H1 (cell line): ENCODE data around the genes ARSL, NLGN4X and SHROOM2.

DNA sequence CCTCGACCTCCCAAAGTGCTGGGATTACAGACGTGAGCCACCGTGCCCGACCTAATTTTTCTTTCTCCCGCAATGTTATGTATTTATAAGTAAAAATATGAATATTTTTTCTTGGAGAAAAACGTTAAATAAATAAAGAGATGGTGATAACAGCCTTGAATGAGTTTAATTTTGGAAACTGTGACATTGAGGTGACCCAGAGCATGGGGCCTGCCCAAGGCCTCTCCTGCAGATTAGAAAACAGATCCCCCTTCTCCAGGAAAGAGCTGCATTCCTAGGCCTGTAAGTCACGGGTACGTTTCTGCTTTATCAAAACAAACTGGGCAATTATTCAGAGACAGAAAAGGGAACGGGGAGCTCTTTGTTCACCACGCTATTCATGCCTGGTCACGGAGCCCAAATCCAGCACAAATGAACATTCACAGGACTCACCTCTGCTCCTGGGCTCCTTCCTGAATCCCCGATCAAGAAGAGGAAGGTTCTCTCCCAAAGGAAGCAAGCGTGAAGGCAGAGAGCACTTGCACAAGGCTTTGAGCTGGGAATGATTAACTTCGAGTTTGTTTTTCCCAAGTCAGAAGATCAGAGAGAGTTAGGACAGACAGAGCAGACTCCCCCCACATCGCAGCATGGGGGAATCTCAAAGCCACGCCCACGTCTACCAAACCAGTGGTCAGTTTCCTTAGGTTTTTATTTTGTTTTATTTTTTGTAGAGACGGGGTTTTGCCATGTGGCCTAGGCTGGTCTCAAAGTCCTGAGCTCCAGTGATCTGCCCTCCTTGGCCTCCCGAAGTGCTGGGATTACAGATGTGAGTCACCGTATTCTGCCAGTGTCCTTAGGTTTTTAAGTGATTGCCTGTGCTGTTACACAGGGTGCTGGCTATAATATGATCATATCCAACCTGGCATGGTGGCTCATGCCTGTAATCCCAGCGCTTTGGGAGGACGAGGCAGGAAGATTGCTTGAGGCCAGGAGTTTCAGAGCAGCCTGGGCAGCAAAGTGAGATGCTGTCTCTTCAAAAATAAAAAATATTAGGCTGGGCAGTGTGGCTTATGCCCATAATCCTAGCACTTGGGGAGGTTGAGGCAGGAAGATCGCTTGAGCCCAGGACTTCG lies at the start of gene ARSL:
Gene ARSL (minus strand): TSS at position 550 of the 1,112 bp plus-strand sequence.
- RRBS, result no CpG with 5 or more reads among the region's 24 CpGs
CAGE:
- cytosol, long polyA plus RNA, result no peak
- long polyA plus RNA, result no peak
- nucleus, long polyA plus RNA, result no peak

DNA sequence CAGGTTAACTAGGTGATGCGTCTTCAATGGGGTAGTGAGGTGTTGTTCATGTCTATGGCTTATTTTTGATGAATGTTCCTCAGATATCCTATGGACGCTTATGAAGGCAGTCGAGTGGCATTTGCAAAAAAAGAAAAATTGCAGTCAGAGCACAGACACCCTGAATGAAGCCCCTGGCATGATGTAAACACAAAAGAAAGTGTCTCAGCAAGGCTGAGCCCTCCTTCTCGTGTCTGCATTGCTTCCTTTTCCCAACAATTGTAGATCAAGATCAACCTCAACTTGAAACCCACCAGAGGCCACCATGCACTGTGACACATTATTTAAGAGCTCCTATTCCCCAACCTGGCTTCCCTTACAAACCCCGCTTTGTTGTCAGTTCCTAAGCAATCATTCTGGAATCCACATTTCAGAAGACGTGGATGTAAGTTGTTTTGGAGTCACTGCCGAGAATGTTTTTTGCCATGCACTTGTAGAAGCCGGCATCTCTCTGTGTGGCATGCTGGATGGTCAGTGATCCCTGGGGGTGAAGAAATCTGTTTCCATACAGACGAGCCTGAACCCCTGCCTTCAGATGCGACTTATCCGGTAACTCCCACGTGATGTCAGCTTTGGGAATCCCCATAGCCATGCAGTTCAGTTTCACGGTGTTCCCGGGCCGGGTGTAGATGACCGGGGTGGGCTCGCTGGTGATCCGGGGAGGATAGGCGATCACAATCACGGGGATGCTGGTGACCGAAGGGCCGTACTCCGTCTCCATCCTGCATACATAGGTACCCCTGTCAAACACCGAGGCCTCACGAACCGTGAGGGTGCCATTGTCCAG lies 36.9 kb downstream of the MXRA5 start:
- RRBS, result 100% methylated on average over 1 of the region's 26 CpGs
CAGE:
- cytosol, long polyA plus RNA, result no peak
- long polyA plus RNA, result no peak
- nucleus, long polyA plus RNA, result no peak

- RRBS, result no CpG with 5 or more reads among the region's 6 CpGs
CAGE:
- cytosol, long polyA plus RNA, result no peak
- long polyA plus RNA, result no peak
- nucleus, long polyA plus RNA, result no peak
These were observed 163.4 kb downstream of the PRKX start for GRCh38 chrX:3550120-3550417.

DNA sequence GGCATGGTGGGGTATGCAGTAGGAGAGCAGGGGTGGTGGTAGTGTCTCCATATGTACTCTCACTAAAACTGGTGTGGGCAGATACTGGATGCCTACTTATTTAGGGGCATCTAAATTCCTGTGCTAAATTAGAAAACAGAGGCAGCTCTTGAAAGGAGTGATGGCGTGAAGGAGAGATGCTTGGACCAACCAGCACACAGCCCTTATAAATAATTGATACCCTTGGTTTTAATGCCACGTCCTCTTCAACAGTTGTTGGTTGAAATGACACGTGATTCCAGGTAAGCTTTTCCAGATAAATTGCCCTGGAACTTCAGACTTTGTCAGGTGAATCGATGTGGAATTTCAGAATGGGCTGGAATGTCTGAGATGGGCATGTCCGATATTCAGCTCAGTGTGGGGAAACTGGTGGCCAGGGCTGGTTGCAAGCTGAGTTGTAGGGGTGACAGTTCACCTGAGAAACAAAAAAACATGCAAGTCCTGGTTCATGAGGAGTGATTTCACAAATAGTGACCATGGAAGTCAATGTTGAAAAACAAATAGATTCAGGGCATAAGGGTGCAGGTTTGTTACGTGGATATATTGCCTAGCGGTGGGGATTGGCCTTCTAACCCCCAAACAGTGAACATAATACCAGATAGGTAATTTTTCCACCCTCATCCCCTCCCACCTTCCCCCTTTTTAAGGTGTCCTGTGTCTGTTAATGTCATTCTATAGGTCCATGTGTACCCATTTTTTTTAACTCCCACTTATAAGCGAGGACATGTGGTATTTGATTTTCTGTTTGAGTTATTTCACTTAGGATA lies 104.1 kb upstream of the PRKX start:
- RRBS, result no CpG with 5 or more reads among the region's 8 CpGs
CAGE:
- cytosol, long polyA plus RNA, result no peak
- long polyA plus RNA, result no peak
- nucleus, long polyA plus RNA, result no peak

DNA sequence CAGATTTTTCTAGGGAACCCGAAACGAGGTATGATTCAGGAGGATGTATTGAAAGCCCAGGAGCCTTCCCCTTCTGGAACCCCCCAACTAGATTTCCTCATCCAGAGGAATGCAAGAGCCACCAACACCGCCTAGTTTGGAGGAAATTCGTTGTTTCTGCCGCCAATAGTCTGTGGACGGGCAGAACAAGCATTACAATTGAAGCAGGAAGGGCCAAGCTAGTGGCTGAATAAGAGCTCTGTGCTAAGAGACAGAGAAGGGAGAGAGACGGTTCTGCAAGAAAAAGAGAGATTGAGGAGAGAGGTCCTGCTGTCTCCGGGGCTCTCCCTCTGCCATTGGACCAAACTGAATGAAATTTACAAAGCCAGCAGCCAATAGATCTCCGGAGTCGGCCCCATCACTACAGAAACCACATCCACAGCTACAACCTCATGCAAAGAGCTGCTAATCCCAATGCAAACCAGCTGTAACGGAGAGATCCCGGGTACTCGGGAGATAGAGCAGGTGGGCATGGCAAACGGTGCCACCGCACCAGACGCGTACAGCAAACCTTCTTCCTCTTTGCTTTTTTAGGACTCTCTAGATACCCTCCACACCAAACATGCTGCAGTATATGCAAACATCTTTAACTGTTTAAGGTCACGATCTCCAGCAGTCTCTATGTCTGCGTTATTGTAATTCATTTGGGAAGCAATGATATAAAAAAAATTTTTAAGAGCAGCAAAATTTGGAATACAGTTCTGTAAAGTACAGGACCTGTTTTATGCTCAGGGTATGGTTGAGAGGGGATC lies at the start of gene NLGN4X:
Gene NLGN4X (minus strand): TSS at position 277 of the 791 bp plus-strand sequence.
- RRBS, result 2% methylated on average over 4 of the region's 19 CpGs
CAGE:
- cytosol, long polyA plus RNA, result start-site peak on the minus strand centred at position 71 of the sequence, 13 bp wide, 54 reads; start-site peak on the minus strand centred at position 155 of the sequence, 13 bp wide, 28 reads; start-site peak on the minus strand centred at position 257 of the sequence, 6 bp wide, 33 reads
- long polyA plus RNA, result start-site peak on the minus strand centred at position 171 of the sequence, 214 bp wide, 528 and 550 reads in 2 replicates
- nucleus, long polyA plus RNA, result start-site peak on the minus strand centred at position 155 of the sequence, 13 bp wide, 38 reads; start-site peak on the minus strand centred at position 256 of the sequence, 7 bp wide, 64 reads

DNA sequence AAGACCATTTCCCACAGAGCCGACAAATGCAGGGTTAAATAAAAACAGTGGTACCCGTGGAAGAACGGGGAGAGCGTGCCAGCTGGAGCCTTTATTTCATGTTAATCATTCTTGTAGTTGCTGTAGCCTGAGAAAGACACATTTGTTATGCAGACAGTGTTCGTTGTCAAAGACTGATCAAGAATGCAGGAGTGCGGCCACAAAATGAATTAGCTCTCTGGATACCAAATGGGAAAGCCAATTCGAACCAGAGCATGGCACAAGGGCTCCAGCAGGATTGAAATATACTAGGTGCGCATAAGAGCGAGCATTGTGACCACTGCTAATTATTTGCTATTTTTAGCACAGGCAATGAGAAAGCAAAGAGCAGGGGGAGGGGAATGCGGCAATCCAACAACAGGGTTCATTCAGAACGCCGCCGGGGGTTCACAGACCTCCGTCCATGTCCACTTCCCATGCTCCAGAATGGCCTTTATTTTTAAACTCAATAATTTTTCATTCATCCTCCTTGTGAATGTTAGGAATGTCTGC lies 243.9 kb upstream of the VCX3A start:
- RRBS, result no CpG with 5 or more reads among the region's 14 CpGs
CAGE:
- cytosol, long polyA plus RNA, result no peak
- long polyA plus RNA, result no peak
- nucleus, long polyA plus RNA, result no peak

DNA sequence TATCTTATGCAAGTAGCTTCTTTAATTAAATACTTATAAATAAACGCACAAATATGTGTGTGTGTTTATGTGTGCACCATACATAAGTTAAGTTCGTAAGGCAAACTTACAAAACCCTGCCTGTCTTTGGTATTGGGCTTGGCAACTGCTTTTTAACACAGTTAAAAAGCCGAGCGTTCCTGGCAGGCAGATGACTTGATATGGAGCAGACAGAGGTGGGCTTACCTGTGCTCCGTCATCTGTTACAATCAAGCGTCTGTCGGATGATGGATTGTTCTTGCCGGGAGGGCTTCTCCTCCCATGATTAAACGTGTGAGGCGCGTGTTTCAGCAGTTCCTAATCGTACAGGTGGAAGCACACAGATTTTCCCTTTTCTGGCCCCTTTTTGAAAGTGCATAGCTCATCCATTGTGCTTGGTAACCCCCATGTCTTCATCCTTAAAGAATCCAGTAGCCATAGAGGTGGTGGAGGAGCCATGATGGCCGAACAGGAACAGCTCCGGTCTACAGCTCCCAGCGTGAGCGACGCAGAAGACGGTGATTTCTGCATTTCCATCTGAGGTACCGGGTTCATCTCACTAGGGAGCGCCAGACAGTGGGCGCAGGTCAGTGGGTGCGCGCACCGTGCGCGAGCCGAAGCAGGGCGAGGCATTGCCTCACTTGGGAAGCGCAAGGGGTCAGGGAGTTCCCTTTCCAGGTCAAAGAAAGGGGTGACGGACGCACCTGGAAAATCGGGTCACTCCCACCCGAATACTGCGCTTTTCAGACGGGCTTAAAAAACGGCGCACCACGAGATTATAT lies 215.3 kb upstream of the STS start:
- RRBS, result no CpG with 5 or more reads among the region's 38 CpGs
CAGE:
- cytosol, long polyA plus RNA, result no peak
- long polyA plus RNA, result no peak
- nucleus, long polyA plus RNA, result no peak

- RRBS, result no CpG with 5 or more reads among the region's 6 CpGs
CAGE:
- cytosol, long polyA plus RNA, result no peak
- long polyA plus RNA, result no peak
- nucleus, long polyA plus RNA, result no peak
These were observed 63.4 kb upstream of the STS start for GRCh38 chrX:7083976-7084605.

- RRBS, result no CpG with 5 or more reads among the region's 36 CpGs
CAGE:
- cytosol, long polyA plus RNA, result no peak
- long polyA plus RNA, result no peak
- nucleus, long polyA plus RNA, result no peak
These were observed 249.7 kb upstream of the VCX start for GRCh38 chrX:7593056-7593926.

DNA sequence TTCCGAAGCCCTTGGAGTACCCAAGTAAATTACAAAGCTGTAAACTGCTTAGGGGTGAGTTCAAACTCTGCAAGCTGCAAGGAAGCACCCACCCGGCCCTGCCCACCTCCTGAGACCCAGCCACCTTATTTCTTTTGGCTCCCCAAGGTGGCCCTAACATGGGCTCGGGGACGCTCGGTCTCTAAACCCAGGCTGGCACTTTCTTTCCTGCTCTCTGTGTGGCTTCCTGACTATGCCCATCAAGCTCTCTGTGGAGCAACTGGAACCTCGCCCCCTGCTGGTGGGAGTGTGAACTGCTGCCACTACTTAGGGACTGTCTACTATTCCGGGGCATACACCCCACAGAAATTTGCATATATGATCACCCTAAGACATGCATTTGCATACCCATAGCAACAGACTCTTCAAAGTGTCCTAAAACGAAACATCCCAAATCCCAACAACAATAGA lies 151.7 kb upstream of the TBL1X start:
- RRBS, result no CpG with 5 or more reads among the region's 8 CpGs
CAGE:
- cytosol, long polyA plus RNA, result no peak
- long polyA plus RNA, result no peak
- nucleus, long polyA plus RNA, result no peak

GRCh38 chrX:9340289-9340847 lies 124.5 kb upstream of the TBL1X start:
- RRBS, result no CpG with 5 or more reads among the region's 11 CpGs
CAGE:
- cytosol, long polyA plus RNA, result no peak
- long polyA plus RNA, result no peak
- nucleus, long polyA plus RNA, result no peak

- RRBS, result no CpG with 5 or more reads among the region's 5 CpGs
CAGE:
- cytosol, long polyA plus RNA, result no peak
- long polyA plus RNA, result no peak
- nucleus, long polyA plus RNA, result no peak
These were observed 69.9 kb downstream of the TBL1X start for GRCh38 chrX:9534687-9535318.

GRCh38 chrX:9644312-9644827 lies 121.3 kb downstream of the GPR143 start:
- RRBS, result no CpG with 5 or more reads among the region's 9 CpGs
CAGE:
- cytosol, long polyA plus RNA, result no peak
- long polyA plus RNA, result no peak
- nucleus, long polyA plus RNA, result no peak

DNA sequence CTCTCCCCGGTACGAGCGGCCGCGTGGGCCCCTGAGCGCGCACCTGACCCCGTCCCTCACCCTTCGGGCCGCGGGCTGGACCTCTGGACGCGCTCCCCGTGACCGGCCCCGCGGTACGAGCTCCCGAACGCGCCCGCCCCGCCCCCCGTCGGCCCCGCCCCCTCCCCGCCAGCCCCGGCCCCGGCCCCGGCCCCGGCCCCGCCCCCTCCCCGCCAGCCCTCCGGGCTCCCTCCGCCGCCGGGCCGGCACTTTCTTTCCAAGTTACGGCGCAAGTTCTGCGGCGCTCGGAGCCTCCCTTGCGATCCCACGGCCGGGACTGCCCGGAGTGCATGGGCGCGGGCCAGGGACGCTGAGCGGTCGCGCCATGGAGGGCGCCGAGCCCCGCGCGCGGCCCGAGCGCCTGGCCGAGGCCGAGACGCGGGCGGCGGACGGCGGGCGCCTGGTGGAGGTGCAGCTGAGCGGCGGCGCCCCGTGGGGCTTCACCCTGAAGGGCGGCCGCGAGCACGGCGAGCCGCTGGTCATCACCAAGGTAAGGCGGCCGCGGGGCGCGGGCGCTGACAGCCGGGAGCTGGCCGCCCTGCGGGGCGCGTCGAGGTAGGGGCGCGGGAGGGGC lies at the start of gene SHROOM2:
Gene SHROOM2 (plus strand): TSS at position 248 of the 613 bp plus-strand sequence.
- RRBS, result 1% methylated on average over 27 of the region's 94 CpGs
CAGE:
- cytosol, long polyA plus RNA, result start-site peak on the minus strand centred at position 95 of the sequence, 20 bp wide, 26 reads
- long polyA plus RNA, result start-site peak on the minus strand centred at position 114 of the sequence, 51 bp wide, 23 and 44 reads in 2 replicates
- nucleus, long polyA plus RNA, result start-site peak on the minus strand centred at position 108 of the sequence, 47 bp wide, 47 reads; start-site peak on the plus strand centred at position 241 of the sequence, 37 bp wide, 8 reads

DNA sequence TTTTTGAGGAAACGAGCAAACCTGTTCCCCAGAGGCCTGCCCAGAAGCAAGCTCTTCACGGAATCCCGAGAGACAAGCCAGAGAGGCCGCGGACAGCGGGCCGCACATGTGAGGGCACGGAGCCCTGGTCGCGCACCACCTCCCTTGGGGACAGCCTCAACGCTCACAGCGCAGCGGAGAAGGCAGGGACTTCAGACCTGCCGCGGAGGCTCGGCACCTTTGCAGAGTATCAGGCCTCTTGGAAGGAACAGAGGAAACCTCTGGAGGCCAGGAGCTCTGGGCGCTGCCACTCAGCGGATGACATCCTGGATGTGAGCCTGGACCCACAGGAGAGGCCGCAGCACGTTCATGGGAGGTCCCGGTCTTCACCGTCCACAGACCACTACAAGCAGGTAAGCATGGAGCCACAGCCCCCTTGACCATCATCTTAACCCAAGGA lies 70.8 kb upstream of the CLDN34 start:
- RRBS, result no CpG with 5 or more reads among the region's 22 CpGs
CAGE:
- cytosol, long polyA plus RNA, result no peak
- long polyA plus RNA, result no peak
- nucleus, long polyA plus RNA, result no peak

DNA sequence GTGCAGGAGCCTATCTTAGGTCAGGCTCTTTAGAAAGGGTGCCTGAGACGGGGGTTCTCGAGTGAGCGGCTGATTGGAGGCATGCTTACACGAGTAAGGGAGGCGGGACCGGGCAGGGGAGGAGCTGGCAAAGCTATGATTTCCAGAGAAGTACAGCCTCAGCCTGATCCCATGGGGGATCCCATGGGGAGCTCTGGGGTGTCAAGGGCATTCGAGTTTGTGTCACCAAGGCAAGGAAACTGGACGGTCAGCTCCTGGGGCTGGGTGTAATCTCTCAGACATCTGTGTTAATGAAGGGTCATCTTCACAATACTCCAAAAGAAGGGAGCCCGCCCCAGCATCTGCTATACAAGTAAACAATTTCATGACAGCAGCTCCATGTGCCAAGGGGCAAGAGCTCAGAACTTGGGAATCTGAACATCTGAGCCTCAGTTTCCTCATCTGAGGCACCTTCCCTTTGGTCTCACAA lies 45.0 kb downstream of the CLDN34 start:
- RRBS, result no CpG with 5 or more reads among the region's 9 CpGs
CAGE:
- cytosol, long polyA plus RNA, result no peak
- long polyA plus RNA, result no peak
- nucleus, long polyA plus RNA, result no peak

- RRBS, result no CpG with 5 or more reads among the region's 13 CpGs
CAGE:
- cytosol, long polyA plus RNA, result no peak
- long polyA plus RNA, result no peak
- nucleus, long polyA plus RNA, result no peak
These were observed 45.8 kb upstream of the CLCN4 start for GRCh38 chrX:10110921-10111379.

DNA sequence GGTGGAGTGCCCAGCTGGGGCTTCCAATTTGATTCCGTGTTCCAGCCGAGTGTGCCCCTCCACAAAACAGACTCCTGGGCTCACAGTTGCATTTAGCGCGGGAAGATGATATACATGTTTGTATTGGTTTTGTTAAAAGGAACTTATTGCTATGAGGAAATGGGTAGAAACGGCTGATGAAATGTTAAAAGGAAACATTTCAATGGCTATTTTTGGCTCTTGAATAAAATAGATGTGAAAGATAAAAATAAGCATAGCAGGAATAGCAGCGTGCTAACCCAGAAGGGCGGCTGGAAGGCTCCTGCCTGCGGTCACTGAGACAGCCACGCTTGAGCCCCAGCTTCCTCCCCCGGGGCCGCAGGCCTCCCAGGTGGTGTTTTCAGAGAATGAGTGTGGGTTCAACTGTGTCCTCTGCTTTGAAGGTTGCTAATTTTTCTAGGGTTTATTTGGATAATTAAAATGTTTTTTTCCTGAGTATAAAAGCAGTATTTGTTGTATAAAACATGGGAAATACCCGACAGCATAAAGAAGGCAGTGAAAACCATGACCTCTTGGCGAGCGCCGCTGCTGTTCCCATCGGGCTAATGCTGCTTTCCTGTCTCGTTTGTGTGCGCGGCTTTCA lies 34.9 kb upstream of the CLCN4 start:
- RRBS, result no CpG with 5 or more reads among the region's 19 CpGs
CAGE:
- cytosol, long polyA plus RNA, result no peak
- long polyA plus RNA, result no peak
- nucleus, long polyA plus RNA, result no peak

DNA sequence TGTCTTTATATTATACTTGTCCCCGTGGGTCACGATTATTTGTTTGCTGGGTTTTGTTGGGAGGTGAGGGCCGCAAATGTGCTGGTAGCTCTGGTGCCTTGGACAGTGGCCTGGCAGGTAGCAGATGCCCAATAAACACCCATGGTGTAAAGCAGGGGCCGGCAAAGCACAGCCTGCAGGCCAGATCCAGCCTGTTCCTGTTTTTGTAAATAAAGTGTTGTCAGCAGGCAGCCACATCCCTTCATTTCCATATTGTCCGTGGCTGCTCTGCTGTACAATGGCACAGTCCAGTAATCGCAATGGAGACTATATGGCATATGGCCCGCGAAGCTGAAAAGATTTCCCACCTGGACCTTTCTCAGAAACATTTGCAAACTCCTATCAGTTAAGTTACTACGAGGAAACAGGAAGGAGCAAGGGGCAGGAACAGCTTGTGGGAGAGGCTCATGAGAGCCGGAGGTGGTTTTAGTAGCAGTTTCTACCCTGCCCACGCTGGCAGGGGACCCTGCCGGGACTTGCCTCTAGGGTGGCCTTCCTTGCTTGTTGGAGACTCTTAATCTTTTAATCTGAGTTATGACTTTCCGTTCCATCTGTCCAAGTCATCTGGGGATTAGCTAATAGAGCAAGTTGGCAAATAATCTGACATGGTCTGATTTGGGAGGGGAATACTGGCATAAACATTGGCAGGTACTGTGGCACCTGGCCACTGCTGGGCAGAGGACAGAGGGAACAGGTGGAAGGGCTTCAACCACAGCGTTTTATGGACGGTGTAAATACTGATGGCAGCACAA lies 19.5 kb downstream of the CLCN4 start:
- RRBS, result 93% methylated on average over 3 of the region's 15 CpGs
CAGE:
- cytosol, long polyA plus RNA, result no peak
- long polyA plus RNA, result no peak
- nucleus, long polyA plus RNA, result no peak

GRCh38 chrX:10197476-10197763 lies 40.6 kb downstream of the CLCN4 start:
- RRBS, result no CpG with 5 or more reads among the region's 9 CpGs
CAGE:
- cytosol, long polyA plus RNA, result no peak
- long polyA plus RNA, result no peak
- nucleus, long polyA plus RNA, result no peak